Endodermal cell (in vitro differentiated cells): ENCODE measurements around the gene ASAP2.

DNA sequence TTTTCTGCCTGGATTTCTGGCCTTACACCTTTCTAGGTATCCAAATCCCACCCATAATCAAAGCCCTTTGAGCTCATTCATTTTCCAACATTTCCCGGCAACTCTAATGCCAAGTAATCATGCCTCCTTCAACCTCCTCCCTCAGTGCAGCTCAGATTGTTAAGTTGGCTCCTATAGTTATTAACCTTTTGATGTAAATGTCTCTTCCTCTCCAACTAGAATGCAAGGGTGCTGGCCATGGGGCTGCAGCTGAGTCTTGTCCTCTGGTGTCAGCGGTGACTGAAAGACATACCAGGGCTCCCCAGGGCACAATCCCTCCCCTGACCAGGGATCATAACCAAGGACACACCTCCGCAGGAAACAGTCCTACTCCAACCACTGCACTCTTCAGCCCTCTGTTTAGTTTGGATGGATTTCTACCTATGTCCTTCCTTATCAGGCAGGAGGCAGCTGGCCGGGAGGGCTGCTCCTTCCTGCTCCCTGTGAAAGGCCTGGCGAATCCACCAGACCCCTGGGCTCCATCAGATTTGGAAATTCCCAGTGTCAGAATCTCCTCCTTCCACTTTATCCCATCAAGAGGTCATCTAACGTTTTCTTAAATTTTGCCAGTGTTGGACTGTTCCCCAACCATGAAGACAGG lies 185.3 kb upstream of the ID2 start:
- PRO-cap = no peak

DNA sequence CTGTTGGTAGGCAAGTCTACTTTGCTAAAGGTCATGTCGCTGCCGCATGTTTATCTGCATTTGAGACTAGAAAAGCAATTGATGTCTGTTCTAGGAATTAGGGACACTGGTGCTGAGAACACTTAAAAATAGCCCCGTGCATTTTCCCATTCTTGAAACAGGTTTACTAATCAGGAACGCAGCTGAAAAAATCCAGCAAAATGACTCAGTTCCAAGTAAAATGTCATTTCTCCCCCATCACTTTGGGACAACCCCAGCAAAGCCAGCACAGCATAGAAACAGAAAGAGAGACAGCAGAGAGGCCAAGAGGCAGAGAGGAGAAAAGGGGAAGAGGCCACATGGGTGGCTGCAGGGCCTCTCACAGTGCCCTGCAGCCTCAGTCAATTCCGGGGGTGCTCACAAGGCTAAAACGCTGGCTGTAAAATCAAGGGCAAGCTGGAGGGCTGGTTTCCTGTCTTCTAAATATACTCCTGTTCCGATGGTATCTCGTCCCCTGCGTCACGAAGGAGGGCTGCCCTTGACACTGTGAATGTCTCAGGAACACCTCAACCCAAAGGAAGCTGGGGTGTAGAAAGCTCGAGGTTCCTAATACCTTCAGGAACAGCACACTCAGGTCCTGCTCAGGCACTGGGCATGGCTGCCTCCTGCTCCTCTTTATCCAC lies 166.6 kb upstream of the ID2 start:
- PRO-cap = no peak

GRCh38 chr2:8574233-8575041 lies 107.4 kb upstream of the ID2 start:
- PRO-cap = no peak

DNA sequence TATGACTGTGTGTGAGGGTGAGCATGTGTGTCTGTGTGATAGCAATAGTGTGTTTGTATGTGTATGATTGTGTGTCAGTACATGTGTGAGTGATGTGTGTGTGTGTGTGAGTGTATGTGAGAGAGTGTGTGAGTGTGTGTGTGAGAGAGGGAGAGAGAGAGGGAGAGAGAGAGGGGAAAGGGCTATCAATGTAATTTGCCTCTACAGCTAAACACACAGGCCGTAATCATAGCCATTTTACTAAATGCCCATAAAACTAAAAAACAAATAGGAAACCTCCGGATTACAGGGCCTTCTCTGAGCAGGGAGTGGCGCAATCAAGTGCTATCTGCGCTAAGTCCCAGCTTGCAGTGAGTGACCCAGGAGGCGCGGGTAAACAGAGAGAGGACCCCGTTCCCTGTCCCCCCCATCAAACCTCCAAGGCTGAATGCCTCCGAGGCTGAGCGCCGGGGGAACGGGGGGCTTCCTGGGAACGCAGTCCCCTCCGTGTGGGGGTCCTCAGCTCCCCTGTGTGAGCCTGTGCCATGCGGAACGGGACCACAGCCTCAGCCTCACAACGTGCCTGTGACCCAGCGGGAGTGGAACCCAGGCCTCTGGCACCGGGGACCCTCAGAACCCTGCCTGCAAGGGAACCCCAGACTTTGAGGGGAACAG lies 54.8 kb upstream of the ID2 start:
- PRO-cap = no peak

DNA sequence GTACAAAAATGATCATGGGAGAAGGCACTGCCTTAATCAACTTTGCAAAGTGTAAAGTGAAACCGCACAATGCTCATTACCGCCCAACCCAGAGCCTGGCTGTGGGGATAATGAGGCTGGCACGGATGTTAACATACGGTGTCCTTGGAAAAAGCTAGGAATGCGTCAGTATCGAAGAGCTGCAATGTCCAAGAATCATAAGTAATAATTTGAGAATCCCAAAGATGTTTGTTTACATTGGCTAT lies 2.1 kb upstream of the ID2 start:
- PRO-cap = bidirectional peak, plus-strand start outside the sequence, minus-strand start at position 103 of the sequence

GRCh38 chr2:8680090-8680848 lies 1.6 kb upstream of the ID2 start:
- PRO-cap = bidirectional peak, plus-strand start at chr2:8680251, minus-strand start at chr2:8679947; unidirectional peak, minus-strand start at chr2:8680339

DNA sequence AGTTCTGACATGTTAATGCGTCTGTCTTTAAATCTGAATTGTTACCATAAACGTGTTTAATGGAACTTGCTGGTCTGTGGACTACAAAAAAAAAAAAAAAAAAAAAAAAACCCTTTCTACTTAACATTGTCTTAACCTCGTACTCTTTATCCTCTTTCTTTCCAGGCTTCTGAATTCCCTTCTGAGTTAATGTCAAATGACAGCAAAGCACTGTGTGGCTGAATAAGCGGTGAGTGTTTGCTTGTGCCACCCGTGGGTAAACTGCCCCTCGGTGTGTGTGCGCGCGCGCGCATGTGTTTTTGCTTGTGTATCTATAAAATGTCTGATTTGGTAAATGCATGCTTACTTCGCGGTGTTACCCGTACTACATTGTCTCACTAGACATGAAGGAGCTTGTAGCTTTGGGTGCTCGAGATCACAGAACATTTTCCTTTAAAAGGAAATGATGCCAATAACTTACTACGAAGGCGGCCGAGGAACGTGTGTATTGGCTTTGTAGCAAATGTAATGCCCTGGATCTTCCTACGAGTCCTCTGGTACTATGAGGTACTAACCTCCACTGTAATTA lies 906 bp downstream of the ID2 start:
- PRO-cap = no peak

DNA sequence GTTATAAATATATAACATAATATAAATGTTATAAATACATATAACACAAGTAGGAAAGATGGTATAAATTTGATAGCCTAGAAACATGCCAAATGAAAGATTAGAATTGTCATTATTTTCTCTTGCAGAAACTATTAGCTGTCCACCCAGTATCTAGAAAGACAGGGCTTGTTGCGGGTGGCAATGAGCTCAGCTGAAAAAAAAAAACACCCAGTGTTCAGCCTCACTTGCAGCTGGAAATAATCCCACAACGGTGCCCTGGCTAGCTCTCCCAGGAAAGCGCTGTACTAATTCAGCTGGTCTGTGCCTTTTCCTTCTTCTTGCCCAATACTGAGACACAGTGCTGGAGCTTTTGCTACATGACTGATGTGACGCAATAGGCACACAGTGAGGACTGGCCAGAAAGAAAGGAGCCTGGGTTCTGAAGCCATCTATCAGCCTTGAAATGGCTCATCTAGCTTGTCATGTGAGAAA lies 16.2 kb downstream of the KIDINS220 start:
- PRO-cap = no peak

DNA sequence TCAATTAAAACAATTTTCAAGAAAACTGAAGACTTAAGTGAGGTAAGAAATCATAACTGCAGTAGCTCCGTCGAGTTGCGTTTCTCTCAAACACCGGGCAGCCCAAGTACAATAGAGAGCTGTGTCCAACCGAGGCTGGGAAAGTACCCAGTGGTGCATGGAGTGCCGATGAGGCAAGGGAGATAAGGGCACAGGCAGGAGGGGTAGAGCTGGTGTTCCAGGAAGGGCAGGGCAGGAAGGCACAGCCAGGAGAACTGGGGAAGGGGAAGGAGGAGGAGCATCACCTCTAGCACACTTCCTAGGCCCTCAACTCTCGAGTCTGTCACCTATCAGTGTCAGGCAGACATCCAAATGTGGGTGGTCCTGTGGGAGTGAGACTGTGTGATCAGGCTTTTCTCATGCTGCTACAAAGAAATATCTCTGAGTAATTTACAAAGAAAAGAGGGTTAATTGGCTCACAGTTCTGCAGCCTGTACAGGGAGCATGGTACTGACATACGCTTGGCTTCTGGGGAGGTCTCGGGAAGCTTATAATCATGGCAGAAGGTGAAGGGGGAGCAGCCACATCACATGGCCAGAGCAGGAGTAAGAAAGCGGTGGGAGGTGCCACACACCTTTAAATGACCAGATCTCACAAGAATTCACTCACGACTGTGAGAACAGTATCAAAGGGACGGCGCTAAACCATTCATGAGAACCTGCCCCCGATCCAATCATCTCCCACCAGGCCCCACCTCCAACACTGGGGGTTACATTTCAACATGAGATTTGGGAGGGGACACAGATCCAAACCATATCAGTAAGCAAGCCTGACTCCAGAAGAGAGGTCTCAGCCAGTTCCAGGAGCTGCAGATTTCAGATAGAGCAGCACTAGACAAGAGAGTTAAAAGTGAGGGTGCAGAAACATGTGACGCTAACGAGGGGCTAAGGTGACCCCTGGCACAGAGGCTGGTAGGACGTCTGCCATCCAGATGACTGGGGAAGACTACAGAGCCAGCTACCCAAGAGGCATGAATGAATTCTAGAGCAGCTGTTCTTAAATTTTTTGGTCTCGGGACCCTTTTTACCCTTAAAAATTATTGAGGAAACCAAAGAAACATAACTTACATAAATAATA lies 75.7 kb downstream of the MBOAT2 start:
- PRO-cap = no peak

DNA sequence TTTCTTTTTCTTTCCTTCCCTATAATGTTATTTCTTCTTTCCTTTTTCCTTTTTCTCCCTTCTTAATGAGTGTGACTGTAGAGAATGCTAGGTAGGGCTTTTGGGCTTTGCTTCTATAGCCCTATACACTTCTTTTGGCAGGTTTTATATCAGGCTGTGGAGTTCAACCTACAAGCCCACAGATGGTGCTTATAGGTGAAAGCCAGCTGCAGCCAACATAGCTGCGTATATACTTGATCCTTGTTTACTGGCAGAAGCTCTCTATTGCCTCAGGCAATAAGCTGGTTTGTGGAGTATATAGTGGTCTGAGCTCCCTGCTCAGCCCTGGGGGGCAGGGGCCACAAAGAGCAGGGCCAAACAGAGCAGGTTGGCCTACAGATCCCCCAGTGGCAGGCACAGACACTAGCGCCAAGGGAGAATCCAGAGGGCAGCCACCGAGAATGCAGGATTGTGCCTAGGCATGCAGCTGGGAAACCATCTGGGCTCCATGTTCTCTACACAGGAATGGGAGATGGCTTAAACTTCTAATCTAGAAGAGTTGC lies 49.3 kb downstream of the MBOAT2 start:
- PRO-cap = no peak

DNA sequence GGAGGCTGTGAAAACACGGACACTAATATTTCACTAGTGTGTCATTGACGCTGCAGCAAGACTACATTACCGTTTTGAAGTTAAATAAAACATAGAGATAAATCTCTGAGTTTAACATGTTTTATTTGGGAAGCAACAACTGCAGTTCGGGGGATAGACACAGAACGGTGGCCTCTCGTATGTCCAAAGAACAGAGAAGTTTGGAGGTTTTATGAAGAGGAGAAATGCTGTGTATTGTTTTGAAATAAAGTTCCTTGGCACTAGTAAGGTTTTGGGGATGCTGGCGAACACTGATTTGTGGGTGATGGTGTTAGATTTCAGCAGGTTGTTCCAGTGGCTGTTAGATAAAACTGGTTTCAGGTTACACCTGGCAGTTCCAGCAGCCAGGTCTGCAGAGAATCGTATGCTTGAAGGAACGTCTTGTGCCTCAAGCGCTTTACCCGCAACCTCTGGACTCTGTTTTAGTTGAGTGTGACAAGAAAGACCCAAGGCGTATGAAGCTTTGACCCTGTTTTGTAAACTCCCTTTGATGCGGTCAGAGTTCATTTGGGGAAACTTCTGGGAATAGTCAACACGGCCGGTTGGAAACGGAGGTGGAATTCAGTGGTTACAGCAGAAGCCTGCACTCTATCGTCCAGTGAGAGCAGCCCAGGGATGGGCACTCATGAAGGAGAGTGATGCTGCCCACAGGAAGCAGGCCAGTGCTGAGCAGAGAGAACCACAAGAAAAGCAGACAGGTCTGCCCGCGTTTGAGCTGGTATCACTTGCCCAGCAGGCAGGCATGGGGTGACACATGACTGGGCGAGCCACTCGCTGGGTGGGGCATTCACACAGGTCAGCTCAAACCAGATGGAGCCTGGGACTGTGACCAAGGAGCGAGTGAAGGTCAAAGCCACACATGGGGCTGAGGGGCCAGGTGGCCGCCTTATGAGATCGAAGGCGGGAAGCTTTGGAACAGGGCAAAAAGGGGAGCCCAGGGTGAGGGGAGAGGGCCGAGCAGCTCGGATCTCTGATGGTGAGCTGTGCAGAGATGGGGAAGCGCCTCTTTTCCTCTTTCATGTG lies 99.4 kb upstream of the MBOAT2 start:
- PRO-cap = no peak

DNA sequence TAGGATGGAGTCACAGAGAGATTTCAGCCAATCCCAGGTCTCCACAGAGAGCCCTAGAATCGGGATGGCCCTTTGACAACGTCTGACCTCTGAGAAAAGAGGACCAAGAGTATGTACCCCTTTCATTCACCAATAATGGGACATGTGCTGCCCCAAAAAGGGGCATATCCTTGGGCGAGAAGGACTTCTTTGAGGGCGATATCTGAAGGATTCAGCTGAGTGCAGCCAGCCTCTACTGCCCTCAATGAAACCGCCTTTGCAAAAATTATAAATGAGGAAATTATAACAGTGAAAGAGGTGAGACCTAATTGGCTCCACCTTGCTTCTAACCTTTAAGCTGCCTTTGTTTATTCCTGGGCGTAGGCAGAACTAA lies 36.3 kb upstream of the ASAP2 start:
- PRO-cap = no peak

GRCh38 chr2:9206025-9206932 lies at the start of gene ASAP2:
TSS of gene ASAP2 (plus strand) at chr2:9206812.
- PRO-cap = unidirectional peak, plus-strand start at chr2:9206391; bidirectional peak, plus-strand start at chr2:9206591, minus-strand start at chr2:9206510; bidirectional peak, plus-strand start at chr2:9206778, minus-strand start at chr2:9206852

GRCh38 chr2:9206933-9207433 lies 371 bp downstream of the ASAP2 start:
- PRO-cap = bidirectional peak, plus-strand start at chr2:9207377, minus-strand start at chr2:9207214

- PRO-cap = no peak
Measured at GRCh38 chr2:9250431-9251231, 44.0 kb downstream of the ASAP2 start.

- PRO-cap = no peak
Measured at GRCh38 chr2:9260383-9260852, 53.8 kb downstream of the ASAP2 start.

DNA sequence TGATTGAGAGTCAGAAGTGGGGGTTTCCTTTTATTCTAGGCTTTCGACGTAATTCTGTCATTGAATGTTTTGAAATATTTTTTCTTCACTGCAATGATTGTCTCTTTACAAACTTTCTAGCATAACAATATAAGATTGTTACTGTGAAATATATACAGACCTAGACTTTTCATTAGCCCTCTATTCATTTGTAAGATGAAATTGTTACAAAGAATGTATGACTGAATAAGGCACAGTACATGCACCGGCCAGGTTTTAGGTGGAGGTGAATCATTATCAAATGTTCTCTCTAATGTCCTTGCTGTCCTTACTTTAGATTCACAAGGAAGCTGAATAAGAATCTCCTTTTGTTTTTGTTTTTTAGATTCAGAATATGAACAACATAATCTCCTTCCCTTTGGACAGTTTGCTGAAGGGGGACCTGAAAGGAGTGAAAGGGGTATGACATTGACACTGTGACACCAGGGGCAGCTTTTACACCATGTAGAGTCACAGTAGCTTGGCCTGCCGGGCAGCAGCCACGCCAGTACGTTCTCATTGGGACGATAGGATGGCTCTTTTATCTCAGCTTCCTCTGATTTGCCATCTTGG lies 105.1 kb downstream of the ITGB1BP1 start:
- PRO-cap = no peak

DNA sequence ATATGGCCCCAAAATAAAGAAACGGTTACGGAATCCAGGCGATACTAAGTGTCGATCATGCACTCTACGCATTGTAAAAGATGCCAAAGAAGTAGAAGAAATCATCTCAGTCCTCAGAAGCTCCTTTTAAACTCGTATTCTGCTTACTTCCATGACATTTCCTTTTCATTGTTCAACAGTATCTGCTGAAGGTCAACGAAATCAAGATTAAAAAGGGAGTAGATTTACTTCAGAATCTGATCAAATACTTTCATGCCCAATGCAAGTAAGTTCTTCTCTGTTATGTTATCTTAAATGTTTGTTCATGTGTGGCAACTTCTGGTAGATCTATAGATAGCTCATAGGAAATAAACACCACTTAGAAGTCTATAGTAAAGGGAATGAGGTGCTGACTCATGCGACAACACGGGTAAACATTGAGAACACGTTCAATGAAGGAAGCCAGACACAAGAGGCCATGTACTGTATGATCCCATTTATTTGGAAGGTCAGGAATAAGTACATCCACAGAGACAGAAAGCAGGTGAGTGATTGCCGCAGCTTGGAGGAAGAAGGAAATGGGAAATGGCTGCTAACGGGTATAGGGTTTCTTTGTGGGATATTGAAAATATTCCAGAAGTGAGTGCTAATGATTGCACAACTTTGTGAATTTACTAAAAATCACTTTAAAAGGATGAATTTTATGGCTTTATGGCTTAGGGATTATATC lies 95.5 kb downstream of the ITGB1BP1 start:
- PRO-cap = no peak

- PRO-cap = no peak
Measured at GRCh38 chr2:9334815-9335885, 88.2 kb downstream of the ITGB1BP1 start.

- PRO-cap = no peak
Measured at GRCh38 chr2:9415768-9416334, 7.5 kb downstream of the ITGB1BP1 start.